Glomerular endothelial cell (primary cell): ENCODE measurements around a stretch of chr19.

GRCh38 chr19:1419447-1419943, 12.1 kb downstream of the DAZAP1 start:
- RAMPAGE, long total RNA, result no peak

- RAMPAGE, long total RNA, result no peak
These were observed 13.6 kb upstream of the RPS15 start for GRCh38 chr19:1424632-1424916.

DNA sequence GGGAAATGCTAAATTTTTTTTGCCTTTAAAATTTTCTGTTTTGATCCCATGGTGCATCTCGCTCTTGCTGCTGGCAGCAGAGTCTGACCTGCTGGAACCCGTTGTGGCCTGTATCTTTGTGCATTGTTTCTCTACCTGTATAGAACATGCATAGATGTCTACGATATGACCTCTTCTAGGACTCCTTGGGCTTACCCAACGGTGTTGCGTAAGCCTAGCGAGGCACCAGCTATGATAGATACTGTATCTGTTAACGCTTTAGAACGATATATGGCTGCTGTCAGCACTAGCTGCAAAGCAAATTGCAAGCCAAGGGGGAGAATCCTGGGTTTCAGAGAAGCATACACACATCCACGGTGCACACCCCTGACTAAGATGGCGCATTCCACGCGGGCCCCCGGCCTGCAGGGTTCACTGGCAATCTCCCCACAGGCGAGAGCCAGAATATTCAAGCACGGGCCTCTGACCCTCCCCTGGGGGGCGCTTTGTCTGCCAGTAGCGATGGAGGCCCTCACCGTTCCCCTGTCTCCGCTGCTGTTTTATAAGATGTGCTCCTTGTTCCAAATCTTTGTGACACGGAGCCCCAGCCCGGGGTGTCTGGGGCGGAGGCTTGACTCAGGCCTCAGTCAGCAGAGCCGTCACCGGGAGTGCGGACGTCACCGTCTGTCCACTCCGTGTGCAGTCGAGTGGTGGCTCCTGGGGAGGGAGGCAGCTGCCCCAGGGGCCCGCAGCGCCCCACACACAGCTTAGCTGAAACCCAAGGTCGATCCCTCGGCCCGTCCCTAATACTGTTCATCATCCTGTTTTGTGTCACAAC, 13.0 kb upstream of the RPS15 start:
- RAMPAGE, long total RNA, result no peak

- RAMPAGE, long total RNA, result no peak
These were observed 8.1 kb upstream of the RPS15 start for GRCh38 chr19:1429873-1430640.

DNA sequence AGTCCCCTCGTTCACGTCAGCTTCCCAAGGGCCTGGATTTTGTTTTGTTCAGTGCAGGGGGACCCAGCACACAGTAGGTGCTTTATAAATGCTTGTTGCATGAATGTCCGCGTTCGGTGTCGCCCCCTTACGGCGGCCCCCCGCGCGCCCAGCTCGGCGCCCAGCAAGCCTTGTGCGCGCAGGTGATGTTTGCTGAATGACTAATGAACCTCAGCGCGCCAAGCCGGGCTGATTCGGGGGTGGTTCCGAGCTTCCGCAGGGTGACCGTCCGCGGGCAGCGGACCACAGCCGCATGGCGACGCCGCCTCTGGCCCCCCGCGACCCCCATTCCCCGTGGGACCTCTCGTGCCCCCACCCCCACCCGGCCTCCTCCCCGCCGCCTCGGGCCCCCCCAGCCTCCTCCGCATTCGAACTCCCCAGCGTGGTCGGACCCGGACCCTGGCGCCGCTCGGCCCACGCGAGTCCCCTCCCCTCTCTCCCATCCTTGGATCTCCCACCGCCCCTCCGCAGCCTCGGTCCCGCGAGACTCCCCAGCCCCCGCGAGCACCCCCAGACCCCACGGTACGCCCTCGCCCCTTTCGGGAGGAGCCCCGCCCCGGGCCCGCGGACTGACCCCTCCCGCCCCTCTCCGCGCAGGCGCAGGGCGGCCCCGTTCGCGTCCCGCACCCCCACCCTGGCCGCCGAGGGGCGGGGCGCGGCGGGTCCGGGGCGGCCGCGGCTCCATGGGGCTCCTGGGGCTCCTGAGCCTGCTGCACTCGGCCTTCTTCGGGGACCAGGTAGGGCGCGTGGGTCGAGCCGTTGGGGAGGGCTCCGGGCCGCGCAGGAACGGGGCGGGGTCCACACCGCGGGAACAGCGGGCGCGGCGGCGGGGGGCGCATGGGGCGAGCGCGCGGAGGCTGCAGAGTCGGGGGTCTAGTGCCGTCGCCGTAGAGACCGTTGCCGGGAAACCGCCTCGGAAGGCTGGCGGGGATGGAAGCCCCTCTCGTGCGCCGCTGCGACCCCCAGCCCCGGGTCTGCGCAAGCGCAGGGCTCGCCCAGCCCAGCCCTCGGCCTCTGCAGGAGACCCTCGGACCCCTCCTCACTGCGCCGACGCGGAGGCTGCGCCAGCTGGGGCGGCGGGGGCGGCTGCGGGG, 4.0 kb upstream of the APC2 start:
- RAMPAGE, long total RNA, result no peak

GRCh38 chr19:1446864-1447079, 3.1 kb upstream of the APC2 start:
- RAMPAGE, long total RNA, result no peak

DNA sequence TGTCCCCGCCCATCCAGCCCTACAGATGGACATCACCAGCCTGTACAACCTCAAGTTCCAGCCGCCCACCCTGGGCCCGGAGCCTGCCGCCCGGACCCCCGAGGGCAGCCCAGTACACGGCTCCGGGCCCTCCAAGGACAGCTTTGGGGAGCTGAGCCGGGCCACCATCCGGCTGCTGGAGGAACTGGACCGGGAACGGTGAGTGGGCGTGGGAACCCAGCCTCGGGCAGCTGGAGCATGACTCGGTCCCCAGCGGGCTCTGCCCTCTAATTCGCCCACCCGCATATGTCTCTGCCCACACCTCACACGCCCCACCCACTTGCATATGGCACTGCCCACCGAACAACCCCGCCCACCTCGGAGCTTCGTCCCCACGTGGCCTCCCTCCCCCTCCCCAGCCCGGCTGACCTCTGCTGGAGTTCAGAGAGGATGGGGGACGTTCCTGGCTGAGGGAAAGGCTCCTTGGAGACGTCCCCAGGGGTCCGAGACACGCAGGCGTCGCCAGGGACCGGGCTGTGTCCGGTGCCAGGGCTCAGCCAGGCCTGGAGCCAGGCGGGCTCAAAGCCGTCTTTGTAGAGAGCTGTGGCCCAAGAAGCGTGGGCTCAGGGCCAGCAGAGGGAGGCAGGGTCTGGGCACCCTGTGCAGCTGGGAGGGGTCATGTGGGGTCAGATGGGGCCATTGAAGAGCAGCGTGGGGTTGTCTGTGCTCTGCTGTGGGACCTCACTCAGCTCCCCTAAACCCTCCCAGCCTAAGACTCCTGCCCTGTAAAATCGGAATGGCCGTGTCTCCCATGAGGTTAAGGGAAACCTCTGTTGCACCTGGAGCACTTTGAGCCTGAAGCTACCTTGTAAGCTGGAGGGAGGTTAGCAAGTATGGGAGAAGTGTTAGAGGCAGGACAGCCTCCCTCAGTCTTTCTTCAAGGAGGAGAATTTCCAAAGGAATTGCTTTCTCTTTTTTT, 3.8 kb downstream of the APC2 start:
- RAMPAGE, long total RNA, result no peak

- RAMPAGE, long total RNA, result no peak
These were observed 9.6 kb downstream of the C19orf25 start for GRCh38 chr19:1469357-1469799.

- RAMPAGE, long total RNA, result no peak
These were observed 8.6 kb downstream of the C19orf25 start for GRCh38 chr19:1470151-1471147.

GRCh38 chr19:1610951-1611737, 5.9 kb upstream of the UQCR11 start:
- RAMPAGE, long total RNA, result no peak

GRCh38 chr19:1725457-1726056, 27.7 kb upstream of the ONECUT3 start:
- RAMPAGE, long total RNA, result no peak

GRCh38 chr19:1769835-1770096, 16.5 kb downstream of the ONECUT3 start:
- RAMPAGE, long total RNA, result no peak

DNA sequence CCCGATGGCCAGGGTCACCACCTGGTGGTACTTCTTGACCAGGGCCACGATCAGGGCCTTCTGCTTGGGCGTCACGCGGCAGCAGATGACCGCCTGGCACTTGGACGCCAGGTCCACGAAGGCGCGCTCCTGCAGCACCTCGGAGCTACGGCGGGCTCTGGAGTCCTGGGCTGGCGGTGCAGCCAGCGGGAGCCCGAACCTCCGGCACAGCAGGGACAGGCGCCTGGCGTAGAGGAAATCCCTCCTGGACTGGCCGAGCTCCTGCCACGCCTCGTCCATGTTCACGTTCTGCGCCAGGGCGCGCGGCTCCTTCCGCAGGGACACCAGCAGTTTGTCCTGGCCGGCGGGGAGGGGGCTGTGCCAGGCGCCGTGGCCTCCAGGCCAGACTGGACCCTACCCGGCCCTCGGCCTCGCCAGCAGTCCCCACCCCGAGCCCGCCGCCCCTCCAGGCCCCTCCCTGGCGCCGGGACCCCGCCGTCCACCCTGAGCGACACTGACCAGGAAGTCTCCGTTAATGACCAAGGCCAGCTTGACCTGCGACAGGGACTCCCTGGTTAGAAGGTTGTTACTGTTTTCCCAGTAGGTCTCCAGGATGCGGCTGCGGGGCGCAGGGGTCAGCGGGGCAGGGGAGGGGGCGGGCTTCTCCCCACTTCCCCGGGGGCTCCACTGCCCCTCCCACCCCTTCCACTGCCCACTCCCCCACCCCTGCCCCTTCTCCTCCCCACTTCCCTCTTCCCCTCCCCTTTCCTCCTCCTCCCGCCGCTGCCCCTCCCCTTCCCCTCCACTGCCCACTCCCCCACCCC, 22.5 kb downstream of the ATP8B3 start:
- RAMPAGE, long total RNA, result no peak

- RAMPAGE, long total RNA, result no peak
These were observed 3.4 kb upstream of the ATP8B3 start for GRCh38 chr19:1815287-1816151.

DNA sequence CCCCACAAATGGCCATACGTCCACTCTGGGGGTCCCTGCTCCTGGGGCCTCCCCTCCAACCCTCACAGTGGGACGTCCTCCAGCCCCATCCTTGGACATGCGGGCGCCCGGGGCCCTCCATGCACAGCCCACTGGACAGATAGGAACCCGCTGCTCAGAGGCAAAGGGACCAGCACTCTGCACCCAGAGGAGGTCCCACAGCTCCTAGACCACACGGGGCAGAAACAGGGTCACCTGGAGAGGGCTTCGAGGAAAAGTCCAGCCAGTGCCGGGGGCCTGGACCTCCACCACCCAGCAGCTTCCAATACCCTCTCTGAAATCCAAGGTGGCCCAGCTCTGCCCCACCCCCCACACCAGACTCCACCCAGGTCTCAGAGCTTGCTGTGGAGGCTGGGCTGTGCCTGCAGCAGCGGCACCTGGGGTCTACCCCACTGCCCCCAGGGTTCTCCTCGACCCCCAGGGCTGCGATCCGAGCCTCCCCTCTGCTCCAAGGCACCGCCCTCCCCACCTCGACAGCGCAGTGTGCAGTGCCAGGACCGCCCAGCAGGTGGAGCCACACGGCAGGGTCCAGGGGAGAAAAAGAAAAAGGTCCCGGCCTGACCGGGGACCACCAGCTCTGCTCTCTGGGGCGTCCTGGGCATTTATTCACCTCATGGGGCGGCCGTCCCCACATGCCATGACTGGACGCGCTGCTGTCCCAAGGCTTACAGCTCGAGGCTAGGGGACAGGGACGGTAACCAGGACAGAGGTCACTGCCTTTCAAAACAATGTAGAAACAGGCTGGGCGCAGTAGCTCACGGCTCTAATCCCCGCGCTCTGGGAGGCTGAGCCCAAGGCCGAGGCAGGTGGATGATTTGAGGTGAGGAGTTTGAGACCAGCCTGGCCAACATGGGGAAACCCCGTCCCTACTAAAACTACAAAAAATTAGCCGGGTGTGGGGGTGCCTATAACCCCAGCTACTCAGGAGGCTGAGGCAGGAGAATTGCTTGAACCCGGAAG, 10.7 kb downstream of the REXO1 start:
- RAMPAGE, long total RNA, result no peak

DNA sequence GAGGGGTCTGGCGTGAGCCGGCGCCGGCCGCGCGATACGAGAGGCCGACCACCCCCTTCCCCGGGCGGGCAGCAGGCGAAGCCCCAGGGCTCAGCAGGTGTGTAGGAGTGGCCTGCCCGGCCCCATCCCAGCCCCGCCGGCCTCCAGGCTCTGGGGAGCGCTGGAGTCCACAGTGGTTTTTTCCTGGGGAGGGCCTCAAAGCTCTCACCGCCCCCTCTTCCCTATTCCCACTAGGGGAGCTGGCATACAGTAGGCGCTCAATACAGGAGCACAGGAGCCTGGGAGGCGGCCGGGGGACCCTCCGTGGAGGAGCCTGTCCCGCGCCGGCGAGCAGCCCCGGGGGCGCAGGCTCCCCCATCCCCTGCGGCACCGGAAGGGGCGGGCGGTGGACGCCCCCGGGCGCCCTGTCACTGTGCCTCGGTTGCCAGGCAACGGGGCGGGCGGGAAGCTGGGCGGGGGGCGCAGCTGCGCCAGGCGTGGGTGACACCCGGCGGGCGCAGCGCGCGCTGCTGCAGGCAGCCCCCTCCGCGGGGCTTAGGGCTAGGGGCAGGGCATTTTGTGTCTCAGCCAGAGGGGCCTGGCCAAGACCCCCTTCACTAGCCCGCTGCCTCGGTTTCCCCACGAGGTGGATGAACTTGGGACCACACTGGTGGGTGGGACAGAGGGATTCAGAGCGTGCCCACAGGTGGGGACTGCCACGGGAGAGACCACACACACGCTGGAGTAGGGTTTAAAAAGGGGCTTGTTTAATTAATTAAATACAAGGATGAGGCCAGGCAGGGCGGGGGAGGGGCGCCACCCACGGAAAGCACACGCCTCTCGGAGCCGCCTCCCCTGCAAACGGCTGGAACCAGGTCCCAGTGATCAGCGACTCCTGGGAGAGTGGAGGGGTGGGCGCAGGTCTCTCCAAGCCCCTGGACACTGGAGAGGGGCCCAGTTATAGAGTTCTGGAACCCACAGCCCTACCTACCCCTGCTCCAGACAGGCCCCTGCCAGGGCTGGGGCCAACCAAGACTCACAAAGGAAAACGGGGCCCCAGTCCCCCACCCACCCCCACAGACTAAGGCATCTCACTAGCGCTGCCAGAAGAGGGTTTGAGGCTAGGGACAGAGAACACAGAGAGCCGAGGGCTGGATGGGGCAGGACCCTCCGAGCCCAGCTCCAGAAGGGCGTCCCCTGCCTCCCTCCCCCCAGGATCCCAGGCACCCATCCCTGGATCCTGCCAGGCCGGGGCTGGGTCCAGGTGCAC, 3.8 kb upstream of the REXO1 start:
- RAMPAGE, long total RNA, result no peak

DNA sequence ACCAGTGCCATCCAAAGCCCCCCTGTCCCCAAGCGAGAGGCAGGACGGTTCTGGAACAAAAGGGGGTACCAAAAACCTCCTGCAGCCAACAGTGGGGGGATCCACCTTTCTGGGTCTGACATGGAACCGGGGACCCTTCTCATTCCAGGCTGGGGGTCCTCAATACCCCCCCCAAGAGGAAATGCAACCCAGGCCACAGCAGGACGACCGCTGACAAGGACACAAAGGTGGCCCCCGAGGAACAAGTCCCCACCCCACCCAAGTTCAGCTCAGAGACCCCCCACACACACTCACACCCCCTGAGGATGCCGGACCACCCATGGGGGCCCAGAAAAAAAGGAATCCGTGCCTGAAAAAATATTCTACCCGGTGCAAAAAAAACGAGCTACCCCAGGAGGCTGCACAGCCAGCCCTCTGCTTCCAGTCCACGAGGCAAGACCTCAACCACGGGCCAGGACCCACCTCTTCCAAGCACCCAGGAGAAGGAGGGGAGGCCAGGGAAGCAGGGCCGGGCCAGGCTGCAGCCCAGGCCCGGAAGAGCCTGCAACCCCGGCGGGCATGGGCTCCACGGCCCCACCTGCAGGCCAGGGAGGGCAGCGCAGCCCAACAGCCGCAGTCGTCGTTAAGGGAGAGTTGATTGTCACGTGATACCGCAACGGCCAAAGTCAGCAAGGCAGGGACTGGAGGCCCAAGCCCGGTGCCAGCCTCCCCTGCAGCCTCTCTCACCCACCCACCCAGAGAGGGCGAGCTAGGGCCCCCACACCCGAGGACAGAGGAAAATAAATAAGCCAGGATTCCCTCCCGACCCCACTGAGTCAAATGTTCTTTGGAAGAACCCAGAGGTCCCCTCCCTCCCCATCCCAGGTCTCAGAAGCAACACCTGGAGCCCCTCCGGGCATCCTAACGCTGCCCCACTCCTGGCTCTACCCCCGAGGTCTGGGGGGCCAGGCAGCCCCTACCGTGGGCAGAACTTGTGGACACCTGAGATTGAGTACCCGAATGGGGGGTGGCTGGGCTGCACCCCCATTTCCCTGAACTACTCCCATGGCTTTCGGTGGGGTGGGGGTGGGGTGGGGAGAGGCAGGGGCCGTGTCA, 5.0 kb upstream of the REXO1 start:
- RAMPAGE, long total RNA, result no peak

DNA sequence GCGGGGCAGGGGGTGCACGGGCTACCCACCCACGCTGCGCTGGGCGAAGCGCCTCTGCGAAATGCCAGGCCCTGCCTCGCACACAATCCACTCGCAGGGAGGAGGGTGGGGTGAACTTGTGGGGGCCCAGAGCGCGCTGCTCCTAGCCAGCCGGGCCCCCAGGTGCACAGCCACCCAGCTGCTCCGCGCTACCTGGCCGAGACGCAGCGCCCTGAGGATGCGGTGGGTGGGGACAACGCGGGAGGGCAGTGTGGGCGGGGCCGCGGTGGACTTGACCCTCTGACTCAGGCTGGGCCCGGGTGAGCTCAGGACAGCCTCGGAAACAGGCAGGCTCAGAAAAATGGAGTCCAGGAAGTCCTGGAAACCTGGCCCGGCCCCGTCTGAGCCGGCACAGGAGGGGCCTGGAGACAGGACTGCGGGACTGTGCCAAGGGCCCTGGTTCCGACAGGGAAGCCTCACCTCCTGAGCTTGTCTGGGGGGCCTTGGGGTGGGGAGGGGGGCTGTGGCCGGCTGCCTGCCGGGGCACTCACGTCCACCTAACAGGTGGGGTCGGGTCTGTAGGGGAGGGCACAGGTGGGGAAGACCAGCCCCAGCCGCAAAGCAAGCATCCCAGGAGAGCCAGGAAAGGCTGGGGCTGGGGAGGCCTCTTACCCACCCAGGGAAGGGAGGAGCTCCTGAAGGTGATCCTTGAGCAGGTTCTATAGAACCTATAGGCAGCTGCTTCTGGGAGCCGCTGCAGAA, 6.0 kb downstream of the KLF16 start:
- RAMPAGE, long total RNA, result no peak

GRCh38 chr19:1872287-1873444, 9.3 kb upstream of the KLF16 start:
- RAMPAGE, long total RNA, result no peak

DNA sequence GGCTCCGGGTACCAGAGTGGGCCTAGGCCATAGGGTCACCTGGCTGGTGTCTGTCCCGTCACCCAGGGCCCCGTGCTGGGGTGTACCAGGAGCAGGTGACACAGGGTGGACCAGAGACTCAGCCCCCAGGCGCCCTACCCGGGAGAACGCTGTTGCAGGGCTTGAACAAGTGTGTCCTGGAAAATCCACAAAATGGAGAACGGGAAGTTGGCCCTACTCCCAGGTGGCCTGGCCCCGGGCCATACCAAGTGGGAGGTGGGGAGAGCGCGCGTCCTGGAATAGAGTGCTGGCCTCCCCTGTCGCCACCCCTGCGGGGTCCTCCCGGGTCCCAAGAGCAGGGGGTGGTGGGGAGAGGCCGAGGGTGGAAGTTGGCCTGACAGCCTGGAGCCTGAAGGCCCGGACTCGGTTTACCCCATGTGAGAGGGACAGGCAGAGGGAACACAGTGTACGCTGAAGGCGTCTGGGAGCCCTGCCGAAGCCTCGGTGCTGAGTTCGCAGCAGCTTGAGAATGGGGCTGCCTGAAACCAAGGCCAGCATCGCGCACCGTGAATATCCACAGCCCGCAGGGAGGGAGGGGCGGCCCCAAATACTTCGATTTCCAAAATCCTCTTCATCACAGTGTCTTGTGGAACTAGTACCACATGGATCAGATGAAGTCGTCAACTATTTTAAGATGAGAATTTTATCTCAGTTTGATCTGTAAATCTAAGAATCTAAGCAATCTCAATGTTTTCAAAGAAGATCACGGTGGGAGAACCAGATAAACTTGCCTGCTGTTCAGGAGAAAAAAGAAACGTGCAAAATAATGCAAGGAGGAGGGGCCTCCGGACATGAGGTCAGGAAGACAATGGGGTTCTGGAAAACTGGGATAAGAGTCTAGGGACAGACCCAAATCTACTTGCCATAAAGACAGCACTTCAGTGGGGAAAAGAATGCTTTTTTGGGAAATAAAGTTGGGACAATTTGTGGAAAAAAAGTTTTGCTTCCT, 10.4 kb upstream of the KLF16 start:
- RAMPAGE, long total RNA, result no peak